H4 (cell line): ENCODE results near the genes HMHB1, LARS1, GPR151 and SCGB3A2.

DNA sequence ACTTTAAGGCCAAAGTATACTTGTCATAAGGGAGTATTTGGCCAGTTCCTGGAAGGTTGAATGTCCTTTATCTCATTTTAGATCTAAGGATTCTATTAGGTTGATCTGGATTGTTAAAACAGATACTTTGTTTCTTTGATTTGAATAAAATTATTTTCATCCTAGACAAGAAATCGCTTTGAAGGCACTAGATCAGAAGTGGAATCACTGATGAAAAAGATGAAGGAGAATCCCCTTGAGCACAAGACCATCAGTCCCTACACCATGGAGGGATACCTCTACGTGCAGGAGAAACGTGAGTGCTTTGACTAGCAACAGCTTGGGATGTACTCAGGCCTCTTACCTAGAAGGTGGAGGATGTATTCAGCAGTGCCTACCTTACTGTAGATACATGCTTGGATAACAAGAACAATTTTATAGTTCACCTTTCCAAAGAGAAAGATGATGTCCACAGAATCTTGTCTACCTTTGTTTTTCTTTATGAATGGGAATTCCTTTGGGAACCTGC is 133.3 kb downstream of the ARHGAP26 start:
- RAMPAGE, long total RNA = no peak

DNA sequence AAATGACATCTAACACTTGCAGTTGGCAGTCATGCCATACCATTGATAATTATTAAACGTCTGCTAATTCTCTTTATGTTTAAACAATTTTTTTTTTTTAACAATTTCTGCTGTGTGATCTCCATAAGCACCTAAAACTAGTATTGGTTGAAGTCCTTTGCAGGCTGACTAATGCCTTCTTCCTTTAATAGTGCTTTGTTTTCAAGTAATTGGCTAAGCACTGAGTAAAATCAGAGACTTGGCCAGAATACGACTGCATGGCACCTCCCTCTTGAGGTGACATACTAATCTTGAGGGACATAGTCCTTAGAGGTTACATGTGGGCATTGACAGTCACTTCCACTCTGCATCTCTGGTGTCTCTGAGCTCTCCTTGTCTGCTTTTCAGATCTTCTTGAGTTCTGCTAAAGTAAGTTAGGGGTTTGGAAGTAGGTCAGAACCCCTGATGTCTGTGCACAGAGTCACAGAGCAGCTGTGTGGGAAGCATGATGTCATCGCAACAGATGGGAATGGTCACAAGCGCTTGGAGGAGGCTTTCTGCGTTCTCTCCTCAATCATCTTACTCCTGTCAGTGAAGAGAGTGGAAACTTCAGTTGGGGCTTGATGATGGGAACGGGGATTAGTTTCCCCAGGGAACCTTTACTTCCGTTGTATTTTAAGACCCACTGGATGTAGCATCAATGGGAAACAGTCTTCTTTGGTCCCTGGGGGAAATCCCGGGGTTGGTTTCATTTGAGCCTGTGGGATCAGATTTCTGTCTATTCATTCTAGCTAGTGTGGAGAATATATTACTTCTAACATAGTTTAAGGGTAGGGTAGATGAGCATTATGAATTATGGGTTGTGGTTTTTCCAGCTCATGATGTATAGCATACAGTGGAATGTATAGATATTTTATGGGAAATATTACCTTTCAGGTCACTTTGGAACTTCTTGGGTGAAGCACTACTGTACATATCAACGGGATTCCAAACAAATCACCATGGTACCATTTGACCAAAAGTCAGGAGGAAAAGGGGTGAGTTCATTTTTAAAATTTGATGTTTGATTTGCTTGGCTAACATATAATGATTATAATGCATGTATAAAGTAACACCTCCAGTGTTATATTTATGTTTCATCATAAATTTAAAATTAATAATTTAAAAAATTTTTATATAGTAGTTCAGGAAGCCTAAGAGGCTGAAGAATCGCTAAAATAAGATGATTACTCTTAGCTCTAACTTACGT is 137.0 kb downstream of the ARHGAP26 start:
- RAMPAGE, long total RNA = no peak

- RAMPAGE, long total RNA = no peak
Measured at GRCh38 chr5:142912917-142913726, 142.9 kb downstream of the ARHGAP26 start.

- RAMPAGE, long total RNA = no peak
Measured at GRCh38 chr5:142929493-142930495, 159.6 kb downstream of the ARHGAP26 start.

DNA sequence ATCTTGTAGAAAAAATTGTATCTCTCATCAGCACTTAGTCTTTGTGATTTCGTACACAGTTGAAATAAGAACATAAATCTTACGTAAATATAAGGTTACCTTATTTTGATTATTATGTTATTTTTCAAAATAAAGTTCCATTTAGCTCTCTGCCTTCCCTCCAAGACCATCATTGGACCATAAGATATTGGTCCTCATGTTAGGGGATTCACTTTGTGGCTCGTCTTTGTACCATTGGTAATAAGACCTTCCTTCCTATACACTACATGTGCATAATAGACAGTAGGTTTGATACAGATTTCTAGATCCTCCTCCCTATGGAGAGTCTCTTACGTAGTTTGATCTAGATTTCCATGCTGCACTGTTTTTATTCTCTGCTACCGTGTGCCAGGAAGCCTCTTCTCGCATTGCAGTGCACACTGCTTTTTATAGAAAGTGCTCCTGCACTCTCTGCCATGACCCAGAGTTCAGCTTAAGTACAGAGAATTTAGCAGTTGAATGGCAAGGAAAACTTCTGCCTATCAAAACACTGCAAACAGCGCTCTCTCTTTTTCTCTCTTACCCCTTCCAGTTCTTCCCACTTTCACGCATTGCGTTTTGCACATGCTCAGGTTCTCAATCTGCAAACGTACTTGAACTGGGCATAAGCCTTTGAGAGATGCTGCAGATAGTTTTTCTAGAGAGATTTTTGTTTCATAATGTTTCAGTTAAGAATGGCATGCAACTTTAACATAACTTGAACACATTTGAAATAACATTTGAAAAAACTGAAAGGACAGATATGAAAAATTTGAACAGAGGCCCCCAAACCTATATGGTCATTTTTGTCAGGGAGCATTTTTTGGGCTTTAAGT is 187.3 kb downstream of the ARHGAP26 start:
- RAMPAGE, long total RNA = no peak

DNA sequence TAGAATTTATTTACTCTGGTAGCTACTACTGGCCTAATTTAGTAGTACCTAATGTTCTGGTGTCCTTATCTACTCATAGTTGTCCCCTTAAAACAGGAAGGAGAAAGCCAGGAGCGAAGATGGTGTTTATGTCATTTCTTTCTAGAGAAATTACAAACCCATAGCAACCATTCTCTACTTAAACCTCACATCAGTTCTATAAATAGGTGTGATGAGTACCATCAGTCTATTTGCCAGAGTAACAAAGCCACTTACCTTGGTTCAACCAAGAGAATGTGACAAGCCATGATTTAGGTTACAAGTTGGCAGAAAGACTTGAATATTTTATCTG is 286.6 kb downstream of the ARHGAP26 start:
- RAMPAGE, long total RNA = no peak

DNA sequence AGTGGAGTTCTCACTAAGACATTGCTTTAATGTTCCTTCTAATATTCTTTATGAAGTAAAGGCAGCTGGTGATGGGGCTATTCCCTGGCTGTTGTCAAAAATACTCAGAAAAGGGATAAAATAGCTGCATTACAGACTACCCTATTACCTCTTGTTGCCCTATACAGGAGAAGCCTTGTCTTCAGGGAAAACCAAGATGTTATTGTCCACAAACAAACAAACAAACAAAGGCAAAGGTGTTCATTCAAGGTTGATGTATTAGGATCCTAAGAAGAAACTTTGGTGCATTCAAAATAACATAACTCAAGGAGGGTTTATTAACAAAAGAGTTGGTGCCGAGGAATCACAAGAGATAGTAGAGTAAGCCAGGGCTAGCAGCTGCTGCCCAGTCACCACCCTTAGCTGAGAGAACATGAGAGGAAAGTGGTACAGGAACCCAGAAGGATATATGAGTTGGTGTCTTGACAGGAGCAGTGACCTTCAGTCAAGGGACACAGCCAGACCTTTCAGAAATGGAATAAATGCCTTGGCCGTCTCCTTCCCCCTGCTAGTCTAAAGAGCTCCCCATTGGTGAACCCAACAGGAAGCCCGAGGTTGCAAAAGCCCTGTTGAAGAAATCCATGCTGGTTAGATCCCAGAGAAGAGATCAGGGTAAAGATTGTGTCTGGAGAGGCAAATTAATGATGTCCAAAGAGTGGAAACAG is 244.7 kb downstream of the NR3C1 start:
- RAMPAGE, long total RNA = no peak

GRCh38 chr5:143404724-143405534 is 1.4 kb upstream of the NR3C1 start:
- RAMPAGE, long total RNA = no peak

- RAMPAGE, long total RNA = no peak
Measured at GRCh38 chr5:143417835-143418525, 14.5 kb upstream of the NR3C1 start.

- RAMPAGE, long total RNA = no peak
Measured at GRCh38 chr5:143811853-143812341, at the start of gene HMHB1. HMHB1 (plus strand) TSS chr5:143812161.

- RAMPAGE, long total RNA = no peak
Measured at GRCh38 chr5:145646047-145647063, 188.8 kb downstream of the PRELID2 start.

DNA sequence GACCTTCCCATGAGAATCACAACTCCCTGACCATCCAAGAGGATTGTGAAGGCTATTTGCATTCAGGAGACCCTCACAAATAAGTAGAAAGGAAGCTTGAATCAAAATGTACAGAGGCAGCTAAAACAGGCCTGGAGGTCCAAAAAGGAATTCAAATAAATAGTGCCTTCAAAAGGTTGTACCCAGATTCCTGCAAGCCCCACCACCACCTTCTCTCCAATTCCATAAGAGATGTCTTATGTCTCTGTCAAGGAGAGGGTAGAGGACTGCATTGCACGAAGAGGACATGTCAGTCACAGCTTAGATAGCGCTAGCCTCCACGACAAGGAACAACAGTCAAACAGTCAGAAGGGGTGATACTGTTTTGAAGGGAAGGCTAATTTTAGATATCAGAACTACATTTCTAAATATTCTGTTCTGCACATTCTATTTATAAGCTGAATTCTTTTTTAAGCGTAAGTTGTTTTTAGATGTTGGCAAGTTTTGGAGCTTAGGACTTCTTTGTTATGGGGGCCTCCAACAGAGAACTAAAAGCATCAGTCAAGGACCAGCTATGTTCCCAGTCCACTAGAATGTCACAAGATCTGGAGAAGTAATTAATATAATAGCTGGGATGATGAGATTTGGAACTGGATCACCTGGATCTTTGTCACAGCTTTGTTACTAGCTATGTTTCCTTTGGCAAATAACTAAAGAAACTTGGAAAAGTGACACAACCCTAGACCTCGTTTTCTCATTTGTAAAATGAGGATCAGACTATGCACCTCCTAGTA is 34.1 kb downstream of the PLAC8L1 start:
- RAMPAGE, long total RNA = no peak

DNA sequence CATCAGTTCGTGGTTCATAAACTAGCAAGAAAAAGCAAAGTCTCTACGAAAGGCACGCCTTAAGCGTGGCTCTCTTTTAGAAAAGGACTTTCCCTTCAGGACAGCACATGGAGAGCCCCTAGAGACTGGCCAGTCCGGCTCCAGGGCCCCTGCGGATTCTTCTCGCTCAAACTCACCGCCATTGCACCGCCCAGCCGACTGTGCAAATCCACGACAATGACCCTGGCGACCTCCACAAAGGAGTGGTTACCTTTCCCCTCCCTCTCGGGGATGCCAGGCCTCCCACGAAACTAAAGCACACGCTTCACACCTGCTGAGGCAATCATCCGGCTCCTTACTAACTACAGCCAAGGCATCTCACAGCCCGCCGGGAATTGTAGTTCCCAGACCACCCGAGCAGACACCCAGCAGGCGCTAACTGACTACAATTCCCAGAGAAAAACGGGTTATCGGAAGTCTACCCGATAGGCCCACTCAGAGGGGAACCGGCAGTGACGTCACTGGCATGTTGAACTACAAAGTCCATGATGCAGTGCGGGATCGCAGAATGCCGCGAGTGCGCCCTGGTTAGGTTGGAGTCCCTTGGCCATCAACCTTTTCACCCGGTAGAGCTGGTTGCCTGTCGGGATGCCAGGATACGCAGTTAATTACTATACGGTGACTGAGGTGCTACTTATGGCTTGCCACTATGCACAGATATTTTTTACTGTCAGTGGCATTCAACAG is at the start of gene LARS1:
Gene LARS1 (minus strand): TSS at position 339 of the 726 bp plus-strand sequence.
- RAMPAGE, long total RNA = start-site peak on the minus strand centred at position 259 of the sequence, 120 bp wide, 249 reads

DNA sequence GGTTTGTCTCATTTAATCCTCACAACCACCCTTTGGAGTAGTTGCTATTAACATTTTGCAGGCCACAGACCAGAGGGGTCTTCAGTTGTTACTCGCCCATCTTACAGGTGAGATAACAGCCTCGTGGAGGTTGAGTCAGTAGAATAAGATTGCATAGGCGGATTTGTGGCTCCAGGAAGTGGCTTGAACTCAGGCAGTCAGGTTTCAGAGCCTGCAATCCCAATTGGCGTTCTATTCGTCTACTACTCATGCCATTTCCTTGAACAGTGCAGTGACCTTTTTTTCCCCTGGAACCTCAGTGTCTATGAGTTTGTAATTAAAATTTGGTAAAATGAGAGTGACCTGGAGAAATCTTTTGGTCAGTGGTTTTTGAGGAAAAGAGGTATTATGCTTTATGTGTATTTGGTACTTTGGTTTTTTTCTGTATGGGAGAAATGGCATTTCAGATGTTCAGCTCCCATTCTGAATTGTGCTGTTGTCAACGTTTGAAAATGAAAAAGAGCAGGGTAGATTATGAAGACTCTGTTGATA is 984 bp downstream of the TCERG1 start:
- RAMPAGE, long total RNA = no peak

GRCh38 chr5:146515912-146516449 is at the start of gene GPR151:
GPR151 (minus strand) TSS chr5:146516190.
- RAMPAGE, long total RNA = no peak

- RAMPAGE, long total RNA = no peak
Measured at GRCh38 chr5:146877713-146878025, 888 bp downstream of the PPP2R2B start.

DNA sequence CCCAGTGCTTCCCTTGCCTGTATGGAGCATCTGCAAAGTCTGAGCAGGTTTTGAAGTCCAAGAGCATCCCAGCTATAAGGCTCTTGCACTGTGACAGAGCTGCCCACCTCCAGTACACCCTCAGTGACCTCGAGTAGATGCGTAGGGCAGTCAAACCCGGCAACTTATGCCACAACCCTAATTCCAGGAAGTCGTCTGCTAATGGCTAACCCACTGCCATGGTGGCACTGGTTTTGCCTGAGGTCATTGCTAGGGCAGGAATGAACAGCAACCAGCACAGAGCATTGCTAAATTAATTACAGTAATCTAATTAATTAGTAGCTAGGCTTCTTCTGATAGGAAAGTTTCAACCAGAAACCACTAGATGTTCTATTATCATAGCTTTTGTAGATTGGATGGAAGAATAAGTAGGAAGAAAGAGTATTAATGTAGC is 122.8 kb downstream of the DPYSL3 start:
- RAMPAGE, long total RNA = no peak

DNA sequence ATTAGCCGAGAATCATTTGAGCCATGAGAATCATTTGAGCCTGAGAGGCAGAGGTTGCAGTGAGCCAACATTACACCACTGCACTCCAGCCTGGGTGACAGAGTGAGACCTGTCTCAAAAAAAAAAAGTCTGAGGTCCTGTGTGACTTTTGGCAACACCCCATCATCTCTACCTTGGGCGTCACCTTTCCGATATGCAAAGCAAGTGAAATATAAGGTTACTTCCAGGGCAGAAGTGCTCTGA is 77.2 kb downstream of the JAKMIP2 start:
- RAMPAGE, long total RNA = no peak

- RAMPAGE, long total RNA = no peak
Measured at GRCh38 chr5:147791081-147791540, 8.6 kb upstream of the JAKMIP2 start.

DNA sequence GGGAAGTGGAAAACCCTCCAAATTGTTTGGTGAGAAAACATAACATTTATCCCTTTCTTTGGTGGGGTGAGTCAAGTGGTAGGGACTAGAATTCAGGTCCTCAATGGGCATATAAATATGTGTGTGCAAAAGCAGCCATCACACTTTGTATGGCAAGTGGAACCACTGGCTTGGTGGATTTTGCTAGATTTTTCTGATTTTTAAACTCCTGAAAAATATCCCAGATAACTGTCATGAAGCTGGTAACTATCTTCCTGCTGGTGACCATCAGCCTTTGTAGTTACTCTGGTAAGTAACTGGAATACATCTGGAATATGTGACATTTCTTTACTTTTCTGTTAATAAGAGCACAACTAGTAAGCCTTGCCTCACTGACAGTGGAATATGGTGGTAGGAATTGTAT is at the start of gene SCGB3A2:
Gene SCGB3A2 (plus strand): TSS at position 141 of the 403 bp plus-strand sequence.
- RAMPAGE, long total RNA = no peak